GM12892 (cell line): ENCODE data around the genes PIGC, ZBTB37, CACYBP and KIAA0040.

DNA sequence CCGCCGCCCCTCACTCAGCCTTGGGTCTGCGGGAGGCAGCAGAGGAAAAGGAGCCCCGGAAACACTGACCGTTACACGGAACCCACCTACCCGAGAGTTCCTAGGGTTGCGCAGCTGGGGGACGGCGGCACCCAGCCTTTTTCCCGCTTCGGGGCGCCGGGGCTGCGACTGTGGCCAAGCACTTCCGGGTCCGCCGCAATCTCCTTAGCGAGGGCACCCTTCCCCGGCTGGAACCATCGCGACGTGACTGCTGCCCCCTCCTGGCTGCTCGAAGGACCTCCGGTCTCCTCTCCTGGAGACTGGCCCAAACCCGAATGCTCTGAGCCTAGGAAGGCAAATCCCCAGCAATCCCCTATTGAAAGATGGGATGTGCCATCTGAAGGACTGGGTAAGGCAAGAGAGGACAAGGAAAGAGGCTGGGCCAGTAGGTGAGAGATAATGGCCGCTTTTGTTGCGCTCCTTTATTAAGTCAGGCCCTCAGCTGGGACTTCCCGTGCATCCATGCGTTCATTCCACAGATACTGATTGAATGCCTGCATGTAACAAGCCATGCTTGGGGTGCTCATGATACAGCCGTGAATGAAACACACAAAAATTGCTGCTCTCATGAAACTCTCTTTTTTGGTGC is at the start of gene PIGC:
TSS of gene PIGC (minus strand) at position 172 of the 628 bp plus-strand sequence.
- RRBS, result under 1% methylated on average over 9 of the region's 31 CpGs

DNA sequence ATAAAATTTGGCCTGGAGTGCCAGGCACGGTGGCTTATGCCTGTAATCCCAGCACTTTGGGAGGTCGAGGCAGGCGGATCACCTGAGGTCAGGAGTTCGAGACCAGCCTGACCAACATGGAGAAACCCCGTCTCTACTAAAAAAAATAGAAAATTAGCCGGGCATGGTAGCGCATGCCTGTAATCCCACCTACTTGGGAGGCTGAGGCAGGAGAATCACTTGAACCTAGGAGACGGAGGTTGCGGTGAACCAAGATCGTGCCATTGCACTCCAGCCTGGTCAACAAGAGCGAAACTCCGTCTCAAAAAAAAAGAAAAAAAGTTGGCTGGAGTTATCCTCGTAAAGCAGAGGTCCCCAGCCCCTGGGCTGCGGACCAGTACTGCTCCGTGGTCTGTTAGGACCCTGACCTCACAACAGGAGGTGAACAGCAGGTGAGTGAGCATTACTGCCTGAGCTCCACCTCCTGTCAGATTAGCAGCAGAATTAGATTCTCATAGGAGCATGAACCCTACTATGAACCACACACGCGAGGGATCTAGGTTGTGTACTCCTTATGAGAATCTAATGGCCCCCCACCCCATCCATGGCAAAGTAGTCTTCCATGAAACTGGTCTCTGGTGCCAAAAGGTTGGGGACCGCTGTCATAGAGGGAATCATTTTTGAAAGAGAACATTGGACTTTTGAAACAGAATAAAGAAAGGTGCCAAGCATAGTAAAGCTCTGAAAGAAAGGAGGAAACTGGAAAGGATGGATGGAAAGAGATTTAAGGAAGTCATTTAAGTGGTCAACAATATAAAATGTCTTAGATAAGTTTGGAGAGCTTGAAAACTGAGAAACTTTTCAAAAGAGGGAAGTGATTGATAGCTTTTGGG is 9.4 kb downstream of the SUCO start:
- RRBS, result no CpG with 5 or more reads among the region's 18 CpGs

- RRBS, result no CpG with 5 or more reads among the region's 1 CpG
These were observed 66.0 kb downstream of the FASLG start for GRCh38 chr1:172725043-172725254.

GRCh38 chr1:172818863-172819086 is 159.9 kb downstream of the FASLG start:
- RRBS, result no CpG with 5 or more reads among the region's 2 CpGs

DNA sequence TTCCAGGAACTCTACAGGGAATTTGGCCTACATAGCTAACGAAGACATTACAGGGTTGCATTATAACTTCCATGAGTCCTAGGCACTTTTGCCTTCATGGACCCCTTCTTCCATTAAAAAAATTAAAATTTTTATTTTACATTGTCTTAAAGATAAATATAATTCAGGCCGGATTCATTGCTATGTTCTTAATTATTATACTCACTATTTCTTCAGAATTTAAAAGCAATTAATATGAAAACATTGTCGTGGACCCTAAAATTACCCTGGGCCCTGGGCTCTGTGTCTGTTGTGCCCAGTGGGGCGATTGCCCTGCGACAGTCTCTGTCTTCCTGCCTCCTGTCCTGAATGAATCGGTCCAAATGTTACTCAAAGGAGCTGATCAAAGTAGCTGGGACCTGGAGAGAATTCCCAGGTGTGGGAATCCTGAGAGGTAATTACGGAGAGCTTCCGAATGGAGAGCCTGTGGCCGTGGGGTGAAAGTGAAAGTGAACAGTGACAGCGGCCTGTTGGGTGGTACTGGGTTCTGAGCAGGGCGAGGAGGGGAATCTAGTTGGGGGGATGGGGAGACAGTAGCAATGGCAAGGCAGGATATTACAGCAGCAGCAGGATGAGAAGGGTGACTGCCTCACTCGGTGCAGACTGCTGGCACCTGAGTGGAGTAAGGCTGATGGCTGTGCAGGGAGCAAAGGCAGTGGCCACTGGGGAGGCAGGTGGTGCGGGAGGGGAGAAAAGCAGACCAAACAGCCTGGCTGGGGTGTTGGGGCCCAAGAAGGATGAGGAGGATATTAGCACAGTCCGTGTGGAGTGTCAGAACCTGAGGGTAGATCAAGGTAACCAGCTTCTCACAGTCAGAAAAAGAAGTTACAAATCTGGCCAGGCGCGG is 70.5 kb upstream of the PRDX6 start:
- RRBS, result no CpG with 5 or more reads among the region's 16 CpGs

GRCh38 chr1:173425823-173426481 is 51.2 kb upstream of the PRDX6 start:
- RRBS, result no CpG with 5 or more reads among the region's 5 CpGs

DNA sequence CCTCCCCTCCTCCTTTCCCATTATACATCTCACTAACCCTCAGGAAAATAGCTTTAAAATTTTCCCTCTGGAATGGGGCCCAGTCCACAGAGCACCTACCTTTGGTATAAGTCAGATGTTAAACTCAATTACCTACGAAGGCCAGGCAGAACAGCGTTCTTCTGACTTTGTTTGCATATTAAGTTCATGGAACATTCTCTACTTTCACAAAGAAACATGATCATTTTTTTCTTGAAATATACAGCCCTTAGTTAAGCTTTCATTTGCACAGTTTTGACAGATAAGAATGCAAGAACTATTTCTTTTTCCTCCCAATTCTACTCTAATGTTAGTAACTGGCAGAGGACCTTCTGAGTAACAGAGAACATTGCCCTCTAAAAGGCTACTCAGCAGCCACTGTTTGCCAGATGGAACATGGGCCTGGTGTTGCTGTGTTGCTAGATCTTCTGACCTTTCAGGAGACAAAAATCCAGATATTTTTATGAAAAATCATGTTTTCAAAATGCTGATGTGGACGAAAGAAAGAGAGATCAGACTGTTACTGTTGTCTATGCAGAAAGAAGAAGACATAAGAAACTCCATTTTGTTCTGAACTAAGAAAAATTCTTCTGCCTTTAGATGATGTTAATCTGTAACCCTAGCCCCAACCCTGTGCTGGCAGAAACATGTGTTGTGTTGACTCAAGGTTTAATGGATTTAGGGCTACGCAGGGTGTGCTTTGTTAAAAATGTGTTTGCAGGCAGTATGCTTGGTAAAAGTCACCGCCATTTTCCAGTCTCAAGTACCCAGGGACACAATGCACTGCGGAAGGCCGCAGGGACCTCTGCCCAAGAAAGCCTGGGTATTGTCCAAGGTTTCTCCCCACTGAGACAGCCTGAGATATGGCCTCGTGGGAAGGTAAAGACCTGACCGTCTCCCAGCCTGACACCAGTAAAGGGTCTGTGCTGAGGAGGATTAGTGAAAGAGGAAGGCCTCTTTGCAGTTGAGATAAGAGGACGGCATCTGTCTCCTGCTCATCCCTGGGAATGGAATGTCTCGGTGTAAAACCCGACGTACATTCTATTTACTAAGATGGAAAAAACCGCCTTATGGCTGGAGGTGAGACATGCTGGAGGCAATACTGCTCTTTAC is 2.9 kb upstream of the PRDX6 start:
- RRBS, result no CpG with 5 or more reads among the region's 14 CpGs

- RRBS, result no CpG with 5 or more reads among the region's 12 CpGs
These were observed 12.2 kb downstream of the PRDX6 start for GRCh38 chr1:173489159-173489842.

DNA sequence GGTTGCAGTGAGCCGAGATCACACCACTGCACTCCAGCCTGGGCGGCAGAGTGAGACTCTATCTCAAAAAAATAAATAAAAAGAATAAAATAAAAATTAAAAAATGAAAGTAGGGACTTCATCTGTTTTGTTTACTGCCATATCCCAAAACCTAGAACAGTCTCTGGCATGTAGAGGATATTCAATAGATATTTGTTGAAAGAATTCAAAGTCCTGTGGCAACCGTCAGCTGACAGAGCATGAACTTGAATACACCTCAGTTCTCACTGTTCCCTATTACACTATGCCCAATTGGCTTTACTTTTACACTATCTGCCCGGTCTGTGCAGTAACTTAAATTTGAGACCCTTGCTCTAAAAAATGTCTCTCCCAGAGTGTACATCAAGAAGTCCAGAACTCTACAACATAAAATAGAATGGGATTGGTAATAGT is 46.2 kb downstream of the PRDX6 start:
- RRBS, result no CpG with 5 or more reads among the region's 4 CpGs

DNA sequence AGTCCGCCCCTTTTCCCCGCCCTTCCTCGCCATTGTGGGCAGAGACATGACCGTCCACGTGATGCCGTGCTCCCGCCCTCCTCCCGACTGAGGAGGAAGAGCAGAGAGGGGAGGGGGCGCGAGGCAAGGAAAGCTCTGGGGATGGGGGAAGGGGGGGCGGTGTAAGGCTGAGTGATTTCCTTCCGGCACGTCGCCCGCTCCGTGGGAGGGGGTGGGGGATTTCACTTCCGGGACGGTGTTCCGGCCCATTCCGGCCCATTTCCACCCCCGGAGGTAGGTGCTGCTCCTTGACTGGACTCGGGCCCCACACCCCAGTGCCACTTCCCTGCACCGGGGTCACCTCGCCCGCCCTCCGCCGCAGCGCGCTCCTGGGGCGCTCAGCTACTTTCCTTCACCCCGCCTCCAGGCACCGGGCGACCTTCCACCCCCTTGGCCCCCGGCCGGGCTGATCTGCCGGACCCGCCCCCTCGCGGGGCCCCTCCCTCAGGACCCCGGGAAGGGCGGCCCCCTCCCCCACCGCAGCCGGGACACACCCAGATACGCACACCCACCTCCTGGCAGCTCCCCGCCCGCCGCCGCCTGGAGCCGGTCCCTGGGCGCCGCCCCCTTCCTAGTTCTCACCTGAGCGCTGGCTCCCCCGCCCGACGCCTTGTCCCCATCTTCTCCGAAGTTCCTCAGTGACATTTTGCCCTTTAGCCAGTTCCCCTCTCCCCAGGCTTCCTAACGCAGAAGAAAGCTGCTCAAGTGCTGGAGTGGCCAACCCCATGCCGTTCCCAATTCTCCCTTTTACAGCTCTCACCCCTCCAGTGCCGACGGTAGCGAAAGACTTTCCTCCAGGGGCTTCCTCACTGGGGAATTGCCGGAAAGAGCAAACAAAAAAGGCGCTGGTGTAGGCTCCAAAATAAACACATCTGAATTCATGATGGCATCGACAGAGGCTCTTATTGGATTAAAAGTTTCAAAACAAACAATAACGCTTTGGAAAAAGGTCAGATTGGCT is at the start of gene ZBTB37:
TSS of gene ZBTB37 (plus strand) at position 248 of the 1,000 bp plus-strand sequence.
- RRBS, result 2% methylated on average over 18 of the region's 65 CpGs

- RRBS, result no CpG with 5 or more reads among the region's 8 CpGs
These were observed 630 bp upstream of the RABGAP1L start for GRCh38 chr1:174158737-174159042.

DNA sequence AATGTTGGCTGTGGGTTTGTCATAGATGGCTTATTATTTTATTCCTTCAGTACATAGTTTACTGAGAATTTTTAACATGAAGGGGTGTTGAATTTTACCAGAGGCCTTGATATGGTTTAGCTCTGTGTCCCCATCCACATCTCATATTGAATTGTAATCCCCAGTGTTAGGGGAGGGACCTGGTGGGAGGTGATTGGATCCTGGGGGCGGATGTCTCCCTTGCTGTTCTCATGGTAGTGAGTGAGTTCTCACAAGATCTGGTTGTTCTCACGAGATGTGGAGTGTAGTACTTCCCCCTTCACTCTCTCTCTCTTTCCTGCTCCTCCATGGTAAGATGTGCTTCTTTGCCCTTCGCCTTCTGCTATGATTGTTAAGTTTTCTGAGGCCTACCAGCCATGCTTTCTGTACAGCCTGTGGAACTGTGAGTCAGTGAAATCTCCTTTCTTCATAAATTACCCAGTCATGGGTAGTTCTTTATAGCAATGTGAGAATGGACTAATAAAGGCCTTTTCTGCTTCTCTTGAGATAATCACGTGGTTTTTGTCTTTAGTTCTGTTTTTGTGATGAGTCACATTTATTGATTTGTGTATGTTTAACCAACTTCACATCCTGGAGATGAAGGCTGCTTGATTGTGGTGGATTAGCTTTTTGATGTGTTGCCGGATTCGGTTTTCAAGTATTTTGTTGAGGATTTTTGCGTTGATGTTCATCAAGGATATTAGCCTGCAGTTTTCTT is 45.4 kb downstream of the RABGAP1L start:
- RRBS, result no CpG with 5 or more reads among the region's 7 CpGs

GRCh38 chr1:174238702-174239394 is 79.5 kb downstream of the RABGAP1L start:
- RRBS, result no CpG with 5 or more reads among the region's 32 CpGs

GRCh38 chr1:174375876-174376184 is 71.9 kb upstream of the GPR52 start:
- RRBS, result no CpG with 5 or more reads among the region's 1 CpG

- RRBS, result no CpG with 5 or more reads among the region's 9 CpGs
These were observed 199.6 kb upstream of the CACYBP start for GRCh38 chr1:174800157-174800576.

- RRBS, result no CpG with 5 or more reads among the region's 3 CpGs
These were observed 160.1 kb upstream of the CACYBP start for GRCh38 chr1:174839513-174840119.

DNA sequence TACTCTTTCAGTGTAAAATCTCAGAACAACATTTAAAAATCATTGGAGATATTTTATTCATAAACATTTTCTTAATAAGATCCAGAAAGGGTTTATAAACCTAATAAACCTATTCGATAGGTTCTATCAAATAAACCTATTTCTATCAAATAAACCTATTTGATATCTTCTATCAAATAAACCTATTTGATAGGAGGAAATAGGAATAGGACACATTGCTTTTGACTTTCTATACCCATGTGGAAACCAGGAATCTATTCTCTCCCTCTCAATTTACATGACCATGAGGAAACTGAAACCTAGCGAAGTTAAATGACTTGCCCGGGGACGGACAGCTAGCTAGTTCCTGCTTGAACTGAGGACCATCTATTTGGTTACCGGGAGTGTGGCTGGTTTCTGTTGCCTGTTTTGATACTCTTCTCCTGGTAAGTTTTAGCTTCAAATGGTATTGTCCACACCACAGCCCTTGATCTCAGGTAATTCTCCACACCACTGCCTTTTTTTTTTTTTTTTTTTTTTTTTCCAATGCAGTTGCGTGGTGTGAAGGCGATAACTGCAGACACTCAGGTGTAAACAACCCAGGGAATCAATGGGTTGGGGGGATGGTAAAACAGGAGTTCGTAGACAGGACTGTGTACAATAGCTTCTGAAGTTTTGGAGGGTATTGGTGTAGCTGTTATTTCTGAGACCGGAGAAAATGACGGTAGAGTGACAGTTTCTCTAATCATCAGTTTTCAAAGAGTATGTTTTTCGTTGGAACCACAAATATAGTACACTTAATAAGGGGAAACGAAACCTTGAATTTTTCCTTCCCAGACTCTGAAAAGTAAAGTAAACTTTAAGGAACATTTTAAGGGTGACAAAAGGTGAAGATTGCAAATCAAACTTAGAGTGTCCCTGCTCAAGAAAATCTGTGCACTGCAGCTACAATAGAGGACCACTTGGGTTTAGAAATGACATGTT is 125.4 kb upstream of the CACYBP start:
- RRBS, result no CpG with 5 or more reads among the region's 12 CpGs

DNA sequence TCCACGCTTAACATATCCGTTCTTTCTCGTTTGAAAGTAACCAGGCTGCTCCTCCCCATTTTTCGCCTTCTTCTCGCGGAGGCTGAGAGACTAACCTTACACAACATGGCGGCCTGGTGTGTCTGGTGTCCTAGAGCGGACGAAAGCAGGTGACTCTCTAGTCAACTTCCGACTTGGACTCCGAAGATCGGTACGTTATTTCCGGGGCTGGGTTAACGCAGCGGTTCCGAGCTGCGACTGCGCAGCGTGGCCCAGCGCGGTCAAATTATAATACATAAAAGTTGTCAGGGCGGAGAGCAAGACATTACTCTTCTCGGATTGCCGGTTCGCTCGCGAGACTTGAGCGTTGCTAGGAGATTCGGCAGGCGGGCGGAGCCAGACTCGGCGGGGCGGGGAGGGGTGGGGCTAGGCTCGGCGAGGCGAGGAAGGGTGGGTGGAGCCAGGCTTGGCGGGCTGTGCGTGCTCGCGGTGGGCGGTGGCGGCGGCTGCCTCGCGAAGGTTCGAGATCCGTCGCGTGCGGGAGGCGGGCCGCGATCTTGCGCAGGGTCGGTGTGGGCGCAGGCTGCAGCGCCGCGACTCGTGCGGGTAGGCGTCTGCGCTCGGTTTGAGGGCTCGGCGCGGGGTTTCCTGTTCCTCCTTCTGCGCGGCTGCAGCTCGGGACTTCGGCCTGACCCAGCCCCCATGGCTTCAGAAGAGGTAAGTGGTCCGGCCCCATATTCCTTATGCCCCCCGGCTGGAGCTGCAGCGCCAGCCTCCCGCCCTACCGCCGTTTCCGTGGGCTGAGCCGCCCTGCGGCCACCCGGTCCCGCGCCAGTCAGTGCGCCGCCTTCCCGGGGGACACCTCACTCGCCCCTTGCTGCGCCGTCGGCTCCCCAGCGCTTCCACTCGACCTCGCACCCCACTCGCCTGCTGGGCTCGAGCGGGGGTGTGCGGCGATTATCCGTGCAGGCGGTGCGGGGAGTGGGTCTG is at the start of gene CACYBP:
TSS of gene CACYBP (plus strand) at position 448 of the 969 bp plus-strand sequence.
- RRBS, result under 1% methylated on average over 9 of the region's 103 CpGs

DNA sequence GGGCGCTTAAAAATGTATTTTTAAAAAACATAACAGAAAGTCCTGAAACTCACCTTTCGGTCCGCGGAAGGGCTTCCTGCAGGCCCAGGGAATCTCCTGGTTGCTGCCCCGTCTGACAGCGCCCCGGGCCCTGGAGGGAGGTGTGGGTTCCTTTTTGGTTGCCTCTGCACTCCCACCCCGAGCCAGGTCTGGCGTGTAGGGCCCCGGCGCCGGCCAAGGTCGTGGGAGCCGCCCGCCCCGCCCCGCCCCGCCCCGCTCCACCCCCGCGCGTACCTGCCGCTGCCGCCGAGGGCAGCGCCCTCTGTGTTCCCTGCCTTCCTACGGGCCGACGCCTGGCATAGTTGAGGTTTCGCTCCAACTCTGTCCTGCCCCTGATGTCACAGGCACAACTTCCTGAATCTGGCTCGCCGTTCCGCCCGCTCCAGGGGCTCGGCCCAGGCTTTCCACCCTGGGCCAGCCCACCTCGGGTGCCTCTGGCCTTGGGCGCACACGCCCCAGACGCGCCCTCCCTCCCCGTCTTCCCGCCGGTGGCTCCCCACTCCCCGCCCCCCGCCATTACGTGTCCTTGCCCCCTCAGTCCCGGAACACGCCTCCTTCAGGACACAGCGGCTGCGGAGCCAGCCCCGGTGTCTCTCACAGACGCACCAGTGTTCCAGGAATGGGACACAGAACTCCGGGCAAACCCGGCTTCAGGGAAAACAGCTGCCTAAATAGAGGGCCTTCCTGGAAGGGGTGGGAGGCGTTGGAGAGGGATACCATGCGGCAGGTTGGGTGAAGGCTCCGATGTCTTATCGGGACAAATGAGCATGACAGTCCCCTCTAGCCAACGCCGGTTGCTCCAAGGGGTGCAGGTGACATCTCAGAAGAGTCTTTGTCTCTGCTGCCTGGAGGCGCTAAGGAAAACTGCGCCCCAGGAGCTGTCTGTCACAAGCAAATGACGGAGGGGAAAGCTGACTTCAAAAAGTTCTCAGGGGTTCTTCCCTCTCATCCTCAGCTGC is at the start of gene KIAA0040:
TSS of gene KIAA0040 (minus strand) at position 190 of the 998 bp plus-strand sequence.
- RRBS, result 4% methylated on average over 11 of the region's 63 CpGs

- RRBS, result no CpG with 5 or more reads among the region's 11 CpGs
These were observed 8.4 kb upstream of the KIAA0040 start for GRCh38 chr1:175200554-175201890.